ENCODE measurements around a stretch of chr20.

DNA sequence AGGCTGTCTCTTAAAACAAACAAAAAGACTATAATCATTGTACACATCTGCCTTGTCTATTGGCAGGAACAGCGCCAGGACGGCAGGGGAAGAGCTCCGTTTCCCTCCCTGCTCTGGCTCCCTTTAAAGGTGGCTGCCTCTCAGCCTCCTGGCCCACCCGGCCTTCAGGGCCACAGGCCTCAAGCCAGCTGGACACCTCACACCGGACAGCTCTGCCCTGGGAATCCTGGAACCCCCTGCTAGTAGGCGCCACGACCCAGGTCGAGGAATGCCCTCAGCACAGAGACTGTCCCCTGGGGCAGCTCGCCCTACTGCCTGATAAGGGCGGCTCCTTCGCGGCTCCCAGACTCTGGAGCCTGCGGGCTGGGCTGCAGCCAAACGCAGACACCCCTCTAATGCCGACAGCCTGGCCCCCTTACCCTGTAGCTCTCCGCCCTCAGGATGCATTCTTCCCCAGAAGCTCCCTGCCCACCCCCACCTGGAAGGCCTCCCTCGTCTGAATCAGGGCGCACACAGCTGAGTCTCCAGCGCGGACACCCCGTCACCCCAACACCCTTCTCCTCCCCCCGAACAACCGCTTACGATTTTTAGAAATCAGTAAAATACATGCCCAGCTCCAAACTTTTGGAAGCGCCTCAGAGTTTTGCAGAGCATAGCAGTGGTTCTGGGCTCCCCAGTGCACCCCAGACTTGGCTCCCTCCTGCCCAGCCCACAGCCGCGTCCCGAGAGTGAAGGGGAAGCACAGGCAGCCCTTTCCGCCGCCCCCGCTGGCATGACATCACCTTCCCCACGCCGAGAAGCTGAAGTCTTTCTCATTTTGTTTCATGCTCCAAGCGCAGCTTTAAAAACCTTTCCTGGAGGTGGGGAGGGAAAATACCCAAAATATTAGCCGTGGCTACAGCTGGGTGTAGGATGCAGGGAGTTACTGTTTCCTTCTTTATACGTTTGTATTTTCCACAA, 73.3 kb downstream of the SNX5 start:
- PRO-cap = no peak

- PRO-cap = no peak
These were observed 43.4 kb downstream of the SNX5 start for GRCh38 chr20:17925056-17925703.

DNA sequence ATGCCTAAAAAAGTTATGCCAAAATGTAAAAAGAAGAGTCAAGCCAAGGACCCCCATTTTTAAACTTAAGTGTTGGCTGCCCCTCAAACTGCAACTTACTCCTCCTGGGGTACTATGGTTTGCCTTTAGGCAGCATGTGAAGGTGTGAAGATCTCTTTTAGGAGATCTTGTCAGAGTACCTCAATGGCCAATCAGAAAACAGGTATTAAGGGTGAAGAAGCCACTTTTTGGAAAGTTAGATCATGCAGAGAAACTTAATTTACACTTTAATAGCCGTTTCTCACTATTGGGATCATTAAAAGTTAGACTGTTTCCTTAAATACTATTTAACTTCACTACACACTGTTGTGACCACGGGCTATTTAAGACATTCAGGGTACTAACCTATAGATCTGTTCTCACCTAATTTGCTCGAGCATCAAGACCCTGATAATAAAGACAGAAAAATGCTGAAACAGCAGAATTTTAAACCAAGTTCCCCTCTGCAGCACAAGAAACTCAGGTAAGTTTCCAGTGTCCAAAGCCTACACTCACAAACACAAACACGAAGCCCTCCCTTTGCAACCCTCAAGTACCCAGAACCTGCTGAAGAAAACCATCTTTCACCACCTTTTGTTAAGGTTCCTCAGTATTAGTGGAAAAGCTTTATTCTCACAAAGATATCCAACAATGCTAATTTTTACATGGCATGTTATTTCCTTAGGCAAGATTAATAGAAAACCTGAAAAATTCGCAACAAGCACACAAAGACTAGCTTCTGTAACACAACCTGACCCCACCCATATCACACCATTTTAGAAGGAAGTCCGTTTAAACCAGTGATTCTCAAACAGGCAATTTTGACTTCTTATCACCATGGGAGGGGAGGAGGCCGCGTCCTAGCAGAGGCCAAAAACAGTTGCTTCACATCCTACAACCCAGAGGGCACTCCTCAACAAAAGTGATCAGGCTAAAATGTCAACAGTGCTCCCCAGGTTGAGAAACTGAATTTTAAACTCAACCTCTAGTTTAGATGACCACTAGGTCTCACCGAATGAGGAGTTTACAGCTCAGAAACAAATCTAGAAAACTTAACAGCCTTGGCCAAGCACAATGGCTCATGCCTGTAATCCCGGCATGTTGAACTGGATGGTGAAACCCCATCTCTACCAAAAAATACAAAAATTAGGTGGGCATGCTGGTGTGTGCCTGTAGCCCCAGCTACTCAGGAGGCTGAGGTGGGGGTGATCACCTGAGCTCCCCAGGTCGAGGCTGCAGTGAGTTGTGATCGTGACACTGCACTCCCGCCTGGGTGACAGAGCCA, 3.8 kb downstream of the SNX5 start:
- PRO-cap = no peak

DNA sequence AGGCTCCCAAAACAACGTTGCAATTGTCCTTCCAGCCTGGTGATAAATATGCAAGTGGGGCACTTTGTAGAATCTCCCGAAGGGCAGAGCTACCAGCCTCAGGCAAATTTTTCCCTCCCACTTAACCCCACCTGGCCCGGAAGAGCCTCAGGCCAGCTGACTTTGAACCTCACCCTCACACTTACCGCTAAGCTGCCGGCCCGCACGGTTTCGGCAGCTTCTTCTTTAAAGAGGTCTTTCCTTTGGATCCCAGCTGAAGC, 2.5 kb downstream of the OVOL2 start:
- PRO-cap = no peak

DNA sequence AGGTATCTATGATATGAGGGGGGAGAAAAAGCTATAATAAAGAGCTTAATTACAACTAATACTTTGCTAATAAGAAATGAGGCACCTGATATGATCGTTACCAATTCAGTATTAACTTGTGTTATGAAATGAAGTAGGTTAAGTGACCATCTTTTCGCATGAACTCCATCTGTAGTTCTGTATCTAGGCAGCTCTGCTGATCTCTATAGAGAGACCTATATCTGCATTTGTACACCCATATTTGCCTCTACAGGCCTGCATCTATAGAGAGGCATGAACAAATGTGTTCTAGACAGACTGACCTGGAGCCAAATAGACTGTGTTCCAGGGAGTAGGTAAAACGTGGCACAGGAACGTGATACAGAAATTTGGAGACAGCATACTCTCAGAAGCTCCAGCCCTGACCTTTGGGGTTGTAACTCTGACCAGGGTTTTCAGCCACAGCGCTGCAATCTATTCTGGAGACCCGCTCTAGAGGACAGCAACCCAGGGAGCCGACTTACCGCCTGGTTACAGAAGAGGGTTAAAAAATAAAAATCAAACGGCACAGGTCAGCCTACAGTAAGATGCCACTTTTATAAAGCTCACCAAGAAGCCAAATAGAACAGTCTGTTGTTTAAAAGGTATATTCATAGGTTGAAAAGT, 1.0 kb downstream of the RBBP9 start:
- PRO-cap = no peak

DNA sequence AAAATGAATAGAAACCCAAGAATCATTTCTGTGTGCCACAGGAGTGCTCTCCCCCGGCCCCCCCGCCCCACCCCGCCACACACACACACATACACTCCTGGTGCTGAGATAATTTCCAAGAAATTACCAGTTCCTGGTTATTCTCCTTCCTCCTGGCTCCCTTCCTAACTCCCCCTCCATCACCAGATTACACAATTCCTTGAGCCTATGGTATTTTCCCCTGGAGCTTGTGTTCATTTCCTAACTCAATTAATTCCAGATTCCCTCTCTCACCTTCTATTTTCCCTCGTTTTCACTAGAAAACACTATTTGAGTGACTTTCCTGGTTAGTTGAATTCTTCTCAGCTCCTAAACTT, 2.0 kb upstream of the SLC24A3 start:
- PRO-cap = no peak

GRCh38 chr20:19213185-19213526, 714 bp downstream of the SLC24A3 start:
- PRO-cap = no peak

GRCh38 chr20:19284270-19285043, 72.0 kb downstream of the SLC24A3 start:
- PRO-cap = no peak

GRCh38 chr20:19427508-19427938, 215.1 kb downstream of the SLC24A3 start:
- PRO-cap = no peak

DNA sequence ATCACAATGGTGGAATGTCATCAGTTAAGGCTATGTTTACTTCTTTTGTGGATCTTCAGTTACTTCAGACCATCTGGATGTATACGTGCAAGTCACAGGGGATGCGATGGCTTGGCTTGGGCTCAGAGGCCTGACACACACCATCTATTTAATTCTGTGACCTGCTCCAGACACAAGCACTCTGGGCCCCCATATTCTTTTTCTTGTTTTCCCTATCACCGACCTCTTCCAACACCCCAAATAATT, 1.5 kb upstream of the RIN2 start:
- PRO-cap = no peak

DNA sequence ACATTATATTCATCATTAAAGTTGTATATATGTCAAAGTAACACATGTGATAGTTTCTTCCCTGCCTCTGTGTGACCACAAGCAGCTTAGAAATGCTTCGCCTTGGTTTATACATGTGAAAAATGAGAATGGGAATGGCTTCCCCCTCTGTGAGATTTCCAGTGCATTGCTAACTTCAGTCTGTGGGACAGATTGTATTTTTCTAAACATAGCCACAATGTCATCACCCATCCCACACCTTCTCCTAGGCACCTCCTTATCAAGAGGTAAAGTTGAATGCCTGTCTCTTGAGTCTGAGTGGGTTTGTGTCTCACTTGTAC, 27.8 kb downstream of the RIN2 start:
- PRO-cap = no peak

DNA sequence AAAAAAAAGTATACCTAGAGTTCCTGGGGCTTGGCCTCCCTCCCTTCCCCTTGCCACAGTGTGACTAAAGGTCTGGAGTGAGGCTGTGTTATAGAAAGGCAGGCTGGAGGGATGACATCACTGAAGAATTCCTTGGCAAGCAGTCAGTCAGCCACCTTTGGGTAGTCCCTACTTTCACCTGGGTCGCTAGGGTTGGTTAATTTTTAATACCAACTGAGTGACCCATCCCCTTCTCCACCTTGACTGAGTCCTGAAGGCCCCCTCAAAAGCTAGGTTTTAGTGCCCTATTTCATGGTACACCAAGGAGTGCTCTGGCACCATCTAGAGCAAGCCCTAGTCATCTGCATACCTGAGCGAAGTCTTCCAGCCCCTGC, 44.4 kb downstream of the RIN2 start:
- PRO-cap = no peak

DNA sequence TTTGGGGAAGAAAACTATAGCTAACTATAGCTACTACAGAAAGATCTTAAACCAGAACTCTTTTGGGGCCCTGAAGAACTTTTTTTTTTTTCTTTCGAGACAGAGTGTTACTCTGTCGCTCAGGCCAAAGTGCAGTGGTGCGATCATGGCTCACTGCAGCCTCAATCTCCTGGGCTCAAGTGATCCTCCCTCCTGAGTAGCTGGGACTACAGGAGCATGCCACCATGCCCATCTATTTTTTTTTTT, 128.8 kb downstream of the RIN2 start:
- PRO-cap = no peak

DNA sequence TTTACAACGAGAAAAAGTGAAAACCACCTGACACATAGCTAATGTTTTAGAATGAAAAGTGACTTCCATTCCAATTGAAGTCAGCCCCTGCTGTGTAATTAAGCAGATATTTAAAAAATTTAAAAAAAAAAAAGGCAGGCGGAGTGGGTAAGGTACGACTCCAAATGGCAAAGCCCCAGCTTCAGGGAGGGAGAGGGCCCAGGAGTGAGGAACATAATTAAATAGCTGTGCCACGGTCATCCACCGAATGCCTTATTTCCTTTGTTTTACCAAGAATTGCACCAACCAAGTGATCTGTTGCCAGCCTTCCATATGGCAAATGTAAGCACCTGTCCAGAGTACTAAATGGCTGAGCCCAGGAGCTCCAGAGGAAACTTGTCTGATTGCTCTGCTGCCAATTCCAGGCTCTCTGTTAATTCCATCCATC, 100.2 kb upstream of the NAA20 start:
- PRO-cap = no peak

DNA sequence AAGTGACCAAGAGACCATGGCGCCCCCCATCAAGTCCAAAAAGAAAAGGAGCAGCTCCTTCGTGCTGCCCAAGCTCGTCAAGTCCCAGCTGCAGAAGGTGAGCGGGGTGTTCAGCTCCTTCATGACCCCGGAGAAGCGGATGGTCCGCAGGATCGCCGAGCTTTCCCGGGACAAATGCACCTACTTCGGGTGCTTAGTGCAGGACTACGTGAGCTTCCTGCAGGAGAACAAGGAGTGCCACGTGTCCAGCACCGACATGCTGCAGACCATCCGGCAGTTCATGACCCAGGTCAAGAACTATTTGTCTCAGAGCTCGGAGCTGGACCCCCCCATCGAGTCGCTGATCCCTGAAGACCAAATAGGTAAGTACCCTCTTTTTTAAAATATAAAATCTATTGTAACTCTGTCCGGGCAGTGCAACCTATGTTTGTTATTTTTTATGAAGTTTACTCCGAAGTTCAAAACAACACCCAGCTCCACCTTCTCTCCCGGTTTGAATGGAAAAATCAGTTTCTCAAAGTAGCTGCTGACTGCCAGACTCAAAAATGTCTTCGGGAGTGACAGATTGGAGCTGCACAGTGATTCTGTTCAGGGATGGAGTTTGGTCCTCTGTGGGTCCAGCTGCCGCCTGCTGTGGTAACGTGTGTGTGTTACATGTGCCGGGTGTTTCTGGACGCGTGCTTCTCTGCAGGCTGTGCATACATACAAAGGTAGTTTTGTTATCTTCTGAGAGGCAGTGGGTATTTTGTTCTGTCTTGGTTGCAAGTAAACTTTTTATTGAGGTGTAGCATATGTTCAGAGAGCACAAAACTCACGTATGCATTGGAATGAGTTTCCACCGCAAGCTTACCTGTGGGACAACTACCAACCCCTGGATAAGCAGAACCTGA, 41.5 kb upstream of the NAA20 start:
- PRO-cap = no peak

GRCh38 chr20:20014614-20015178, 2.5 kb upstream of the NAA20 start:
- PRO-cap = no peak

- PRO-cap = no peak
These were observed 15.2 kb downstream of the CRNKL1 start for GRCh38 chr20:20036847-20037691.

DNA sequence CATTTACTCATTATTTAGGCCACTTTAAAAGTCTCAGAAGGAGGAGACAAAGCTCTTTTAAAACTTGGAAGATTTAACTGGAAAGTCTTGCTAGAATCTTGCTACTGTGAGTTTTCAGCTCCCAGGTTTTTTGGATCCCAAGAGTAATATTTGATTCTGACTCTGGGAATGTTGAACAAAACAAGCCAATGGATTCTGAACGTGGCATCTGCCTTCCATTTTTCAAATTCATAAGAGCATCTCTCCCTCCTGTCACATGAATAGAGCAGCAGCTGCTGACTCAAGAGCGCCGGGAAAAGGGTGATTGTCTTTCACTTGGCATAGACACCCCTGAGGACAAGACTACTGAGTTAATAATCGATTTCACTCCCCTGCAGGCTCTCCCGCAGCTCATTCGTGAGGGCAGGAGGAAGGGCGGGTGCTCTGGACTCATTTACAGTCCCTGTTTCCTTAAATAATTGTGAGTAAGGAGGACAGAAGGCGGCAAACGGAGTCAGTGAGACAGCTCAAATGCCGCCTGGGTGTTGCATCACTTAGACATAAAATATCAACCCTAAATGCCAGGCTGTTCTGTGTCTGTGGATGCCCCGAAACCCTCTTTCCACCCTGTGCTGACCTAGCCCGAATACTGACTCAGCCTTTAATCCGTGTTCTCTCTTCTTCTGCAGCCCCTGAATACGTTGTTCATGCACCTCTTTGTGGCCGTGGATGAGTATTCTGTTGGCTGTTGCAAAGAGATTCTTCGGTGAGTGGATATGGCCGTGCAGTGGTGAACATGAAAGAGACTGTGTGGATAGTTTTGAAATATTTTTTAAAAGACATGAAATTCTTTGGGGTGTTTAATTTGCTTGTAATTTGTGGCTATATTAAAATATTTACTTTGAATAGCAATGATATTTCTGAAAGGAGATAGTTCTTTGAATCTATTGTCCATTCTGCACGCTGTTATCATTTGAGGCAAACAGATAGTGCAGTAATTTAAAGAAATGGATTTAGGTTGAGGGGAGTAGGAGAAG, 21.6 kb downstream of the CFAP61 start:
- PRO-cap = no peak

DNA sequence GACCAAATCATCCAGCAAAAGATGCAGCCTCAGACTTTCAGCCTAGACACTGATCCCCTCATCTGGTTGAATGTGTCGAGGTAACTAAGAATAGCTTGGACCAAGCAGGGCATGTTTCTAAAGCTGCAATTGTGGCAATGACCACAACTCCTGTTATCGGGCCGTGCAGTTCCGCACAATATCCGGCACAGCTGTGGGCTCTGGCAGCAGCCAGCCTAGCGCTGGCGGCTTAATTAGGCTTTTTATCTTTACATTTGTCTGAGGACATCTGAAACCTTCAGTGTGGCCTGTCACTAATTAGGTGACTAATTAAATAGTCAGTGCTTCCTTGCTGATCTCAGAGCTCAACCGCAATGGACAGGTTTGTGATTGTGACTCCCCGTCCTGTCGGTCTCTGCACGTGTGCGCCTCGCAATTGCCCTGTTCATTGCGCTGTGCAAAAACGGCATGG, 134.9 kb upstream of the INSM1 start:
- PRO-cap = no peak

GRCh38 chr20:20593430-20594044, 118.9 kb downstream of the RALGAPA2 start:
- PRO-cap = no peak

Data from SP-49 (cell line).